Transverse colon (tissue), 4 donors: ENCODE results near the genes GJE1 and ADAT2.

- PRO-cap = no peak
- RAMPAGE, long total RNA, 4 experiments = no peak in any of the 4 experiments
These were observed 17.1 kb upstream of the TXLNB start for GRCh38 chr6:139308800-139309461.

DNA sequence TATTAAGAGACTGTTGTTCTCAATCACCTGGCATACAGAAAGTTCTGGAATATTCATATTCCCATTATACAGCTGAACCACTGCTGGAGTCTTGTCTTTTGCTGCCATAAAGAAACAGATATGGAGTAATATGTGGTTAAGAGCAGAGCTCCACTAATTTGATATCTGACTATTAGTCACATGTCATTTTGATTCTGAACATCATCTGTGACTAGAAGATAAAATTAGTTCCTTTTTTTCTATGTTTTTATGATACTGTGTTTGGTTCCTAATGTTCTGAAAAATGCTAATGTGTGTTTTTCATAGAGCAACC, 33.2 kb upstream of the TXLNB start:
- PRO-cap = no peak
- RAMPAGE, long total RNA, 4 experiments = no peak in any of the 4 experiments

GRCh38 chr6:139480107-139480787, 105.8 kb upstream of the CITED2 start:
- PRO-cap = no peak
- RAMPAGE, long total RNA, 4 experiments = no peak in any of the 4 experiments

DNA sequence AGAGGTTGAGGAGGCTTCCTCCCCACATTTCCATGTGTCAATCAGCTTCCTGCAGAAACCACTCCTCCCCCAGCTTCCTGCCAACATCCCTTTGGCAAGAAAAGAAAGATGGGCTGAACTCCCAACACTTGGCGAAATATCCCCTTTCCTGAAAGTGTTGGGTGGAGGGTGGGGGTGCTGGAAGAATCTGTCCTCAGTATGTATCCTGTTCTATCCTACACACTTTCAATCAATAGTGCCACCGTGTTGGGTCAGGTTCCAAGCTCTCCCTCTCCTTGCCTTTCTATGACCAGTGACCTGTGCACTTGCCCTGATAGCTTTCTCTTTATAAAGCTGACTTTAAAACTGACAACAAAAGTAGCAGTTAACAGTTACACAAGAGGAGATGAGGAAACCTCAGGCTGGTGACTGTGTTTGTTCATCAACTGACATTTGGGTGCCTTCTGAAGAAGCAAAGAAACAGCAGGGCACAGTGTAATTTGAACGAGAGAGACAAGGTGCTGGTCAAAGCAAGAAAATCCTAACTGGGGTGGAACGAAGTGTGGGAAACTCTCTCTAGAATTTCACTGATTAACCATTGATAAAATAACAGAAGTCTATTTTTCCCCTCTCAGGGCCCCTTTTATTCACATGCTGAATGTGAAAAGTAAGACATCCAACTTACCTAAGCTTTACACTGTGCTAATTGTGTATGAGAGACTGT, 252.2 kb upstream of the CITED2 start:
- PRO-cap = no peak
- RAMPAGE, long total RNA, 4 experiments = no peak in any of the 4 experiments

DNA sequence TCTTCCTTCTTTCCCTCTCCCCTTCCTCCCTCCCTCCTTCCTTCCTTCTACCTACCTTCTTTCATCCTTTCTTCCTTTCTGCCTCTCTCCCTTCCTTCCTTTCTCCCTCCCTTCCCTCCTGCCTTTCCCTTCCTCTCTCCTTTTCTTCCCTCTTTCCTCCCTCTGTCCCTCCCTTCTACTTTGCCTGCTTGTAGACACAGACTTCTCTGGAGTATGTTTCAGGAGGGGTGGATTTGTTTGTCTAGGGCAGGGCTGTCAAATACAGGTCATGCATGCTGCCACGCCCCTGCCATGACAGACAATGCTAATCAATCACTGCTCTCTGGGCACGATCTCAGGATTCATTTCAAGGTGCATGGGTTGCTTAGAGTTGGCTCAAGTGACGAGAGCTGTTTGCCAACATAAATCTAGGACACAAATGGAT, 281.6 kb upstream of the CITED2 start:
- PRO-cap = bidirectional peak, plus-strand start at position 345 of the sequence, minus-strand start at position 208 of the sequence
- RAMPAGE, long total RNA, 4 experiments = no peak in any of the 4 experiments

DNA sequence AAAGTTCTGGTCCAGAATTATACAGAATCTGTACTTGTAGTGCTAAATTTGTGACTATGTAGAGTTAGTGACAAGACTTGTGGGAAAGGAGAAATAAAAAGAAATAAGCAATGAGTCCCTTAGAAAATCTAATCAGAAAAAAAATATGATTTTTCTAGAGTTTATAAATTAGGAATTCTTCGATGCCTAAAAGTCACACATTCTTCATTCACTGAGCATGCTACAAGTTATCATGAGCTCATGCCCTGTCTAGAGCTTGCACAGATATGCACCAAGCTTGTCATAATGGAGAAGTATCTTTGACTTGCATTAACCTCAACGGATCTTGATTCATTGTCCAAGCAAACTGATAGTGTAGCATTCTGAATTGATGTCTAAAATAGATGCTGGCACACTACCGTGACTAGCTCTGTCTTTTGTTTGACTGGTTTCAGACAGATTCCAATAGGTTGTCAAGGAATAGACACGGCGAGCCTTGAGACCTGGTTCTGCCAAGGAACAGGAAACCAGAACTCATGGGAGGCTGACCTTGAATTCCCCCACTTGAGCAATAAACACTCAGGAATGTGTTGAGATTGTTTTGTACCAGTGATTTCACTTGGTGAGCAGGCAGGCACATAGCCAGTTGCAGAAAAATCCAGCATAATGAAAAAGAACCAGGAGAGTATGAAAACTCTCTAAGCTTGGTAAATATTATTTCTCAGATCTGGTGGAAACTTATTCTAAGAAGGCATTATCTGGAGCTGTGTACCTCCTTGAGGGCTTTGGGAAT, 1153.1 kb upstream of the GJE1 start:
- PRO-cap = no peak
- RAMPAGE, long total RNA, 4 experiments = no peak in any of the 4 experiments

DNA sequence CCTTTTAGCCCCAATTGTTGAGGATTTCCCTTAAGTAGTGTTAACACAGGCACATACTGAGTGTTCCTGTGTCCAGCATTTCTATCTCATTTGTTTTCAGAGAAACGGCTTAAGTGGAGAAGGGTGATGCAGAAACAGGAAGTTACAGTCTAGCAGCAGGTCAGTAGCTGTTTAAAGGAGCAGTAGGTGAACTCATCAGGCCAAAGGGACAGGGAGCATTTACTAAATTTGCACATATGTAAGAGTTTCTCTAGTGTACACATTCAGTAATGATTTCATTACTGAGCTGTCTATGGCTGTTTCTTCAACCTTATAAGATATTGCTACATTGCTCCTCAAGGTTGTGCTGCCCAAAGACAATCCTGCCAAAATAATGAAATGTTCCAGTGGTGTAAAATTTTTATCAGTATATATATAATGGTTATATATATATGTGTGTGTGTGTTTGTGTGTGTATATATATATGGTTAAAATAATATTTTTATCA, 644.1 kb upstream of the GJE1 start:
- PRO-cap = no peak
- RAMPAGE, long total RNA, 4 experiments = no peak in any of the 4 experiments

DNA sequence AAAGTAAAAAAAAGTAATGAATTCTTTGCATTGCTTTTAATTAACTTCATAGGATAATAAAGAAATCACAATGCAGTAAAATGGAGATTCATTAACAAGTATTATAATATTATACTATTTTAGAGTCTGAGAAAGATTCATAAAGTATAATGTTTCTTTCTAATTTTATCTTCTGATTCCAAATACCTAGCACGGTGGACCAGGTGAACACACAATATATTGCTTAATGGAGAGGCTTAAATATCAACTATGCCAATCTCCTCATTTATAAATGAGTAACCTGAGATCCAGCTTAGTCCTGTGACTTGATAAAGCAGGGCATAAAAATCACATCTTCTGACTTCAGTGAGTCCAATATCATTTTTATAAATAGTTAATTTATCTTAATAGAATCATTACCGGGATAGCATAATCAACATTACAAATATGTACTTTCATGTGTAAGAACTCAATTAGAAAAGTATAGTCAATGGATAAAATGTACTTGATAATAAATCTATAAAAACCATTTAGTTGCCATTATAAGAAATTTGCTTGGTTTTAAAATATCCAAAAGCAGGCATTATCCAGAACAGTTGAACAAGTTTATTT, 144.4 kb upstream of the GJE1 start:
- PRO-cap = no peak
- RAMPAGE, long total RNA, 4 experiments = no peak in any of the 4 experiments

DNA sequence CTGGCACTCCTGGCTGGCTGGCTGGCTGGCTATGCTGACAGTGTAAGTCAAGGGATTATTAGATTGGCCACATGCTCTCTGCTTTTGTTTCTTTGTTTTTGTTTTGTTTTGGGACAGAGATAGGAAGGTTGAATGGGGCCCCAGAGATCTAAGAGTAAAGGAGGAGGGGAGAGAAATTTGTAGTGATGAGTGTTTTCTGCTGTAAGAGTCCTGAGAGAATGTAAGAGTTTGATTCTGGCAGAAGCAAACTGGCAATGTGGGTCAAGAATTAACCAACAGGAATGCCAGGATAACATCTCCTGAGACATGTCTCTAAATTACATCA, at the start of gene GJE1:
Gene GJE1 (plus strand): TSS at position 73 of the 325 bp plus-strand sequence.
- PRO-cap = no peak
- RAMPAGE, long total RNA, 4 experiments = no peak in any of the 4 experiments

DNA sequence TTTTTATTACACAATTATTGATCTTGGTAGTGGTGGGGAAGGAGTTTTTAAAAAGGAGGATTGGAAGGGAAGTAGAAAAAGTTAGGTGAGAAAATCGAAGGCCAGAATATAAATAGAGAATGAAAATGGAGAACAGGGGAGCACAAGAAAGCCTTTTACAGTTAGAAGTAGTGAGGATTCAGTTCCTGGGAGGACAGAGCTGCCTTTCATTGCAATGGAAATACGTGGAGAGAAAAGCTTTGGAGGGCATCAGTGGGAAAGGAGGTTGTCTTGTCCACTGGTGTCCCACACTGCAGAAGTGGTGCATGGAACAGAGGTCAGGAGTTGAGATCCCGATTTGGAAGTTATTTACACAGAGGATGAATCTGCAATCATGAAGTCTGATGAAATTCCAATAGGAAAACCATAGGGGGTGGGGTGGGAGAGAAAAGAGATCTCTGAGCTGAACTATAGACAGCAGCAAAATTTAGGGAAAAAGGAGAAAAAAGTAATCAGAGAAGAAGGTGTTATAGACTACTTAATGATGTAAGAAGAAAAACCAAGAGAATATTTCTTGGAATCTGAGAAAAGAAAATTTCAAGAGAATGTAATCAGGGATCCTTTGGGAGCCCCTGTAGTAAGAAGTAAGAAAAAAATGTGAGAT, 33.6 kb downstream of the ADGRG6 start:
- PRO-cap = no peak
- RAMPAGE, long total RNA, 4 experiments = no peak in any of the 4 experiments

- PRO-cap = no peak
- RAMPAGE, long total RNA, 4 experiments = no peak in any of the 4 experiments
These were observed 75.4 kb downstream of the ADGRG6 start for GRCh38 chr6:142377077-142377716.

- PRO-cap = unidirectional peak, plus-strand start at chr6:142681354
- RAMPAGE, long total RNA, 4 experiments = no peak in any of the 4 experiments
These were observed 263.8 kb downstream of the HIVEP2 start for GRCh38 chr6:142681298-142681497.

DNA sequence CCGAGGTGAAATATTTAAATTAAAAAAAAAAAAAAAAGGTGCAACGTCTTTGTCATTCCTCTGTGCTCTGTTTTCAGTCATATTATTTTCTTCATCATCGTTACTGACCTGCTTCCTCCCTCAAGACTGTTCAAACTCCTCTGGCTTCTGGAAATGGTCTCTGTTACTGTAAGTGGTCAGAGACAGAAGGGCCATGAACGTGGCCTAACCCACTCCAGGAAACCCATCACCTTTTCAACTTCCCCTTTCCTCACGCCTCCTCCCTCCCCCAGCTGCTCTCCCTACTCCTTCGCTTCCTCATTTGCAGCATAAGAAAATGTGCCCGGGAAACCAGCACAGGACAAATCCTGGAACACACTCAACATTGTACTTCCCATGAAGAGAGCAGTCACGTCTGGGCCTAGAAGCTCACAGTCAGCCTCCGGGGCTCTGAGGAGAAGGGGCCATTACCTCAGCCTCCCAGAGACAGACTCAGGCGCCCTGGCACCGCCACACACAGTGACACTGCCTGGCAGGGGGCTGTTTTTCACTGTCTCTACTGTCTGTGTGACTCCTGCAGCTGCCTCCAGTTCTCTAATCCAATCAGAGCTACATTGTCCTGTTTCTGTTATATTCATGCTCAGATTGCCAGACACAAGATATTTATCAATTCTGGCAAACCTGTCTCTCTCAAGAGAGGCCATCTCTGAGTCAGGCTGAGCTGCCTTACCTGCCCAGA, 242.4 kb downstream of the HIVEP2 start:
- PRO-cap = bidirectional peak, plus-strand start at position 387 of the sequence, minus-strand start at position 149 of the sequence
- RAMPAGE, long total RNA, 4 experiments = no peak in any of the 4 experiments

DNA sequence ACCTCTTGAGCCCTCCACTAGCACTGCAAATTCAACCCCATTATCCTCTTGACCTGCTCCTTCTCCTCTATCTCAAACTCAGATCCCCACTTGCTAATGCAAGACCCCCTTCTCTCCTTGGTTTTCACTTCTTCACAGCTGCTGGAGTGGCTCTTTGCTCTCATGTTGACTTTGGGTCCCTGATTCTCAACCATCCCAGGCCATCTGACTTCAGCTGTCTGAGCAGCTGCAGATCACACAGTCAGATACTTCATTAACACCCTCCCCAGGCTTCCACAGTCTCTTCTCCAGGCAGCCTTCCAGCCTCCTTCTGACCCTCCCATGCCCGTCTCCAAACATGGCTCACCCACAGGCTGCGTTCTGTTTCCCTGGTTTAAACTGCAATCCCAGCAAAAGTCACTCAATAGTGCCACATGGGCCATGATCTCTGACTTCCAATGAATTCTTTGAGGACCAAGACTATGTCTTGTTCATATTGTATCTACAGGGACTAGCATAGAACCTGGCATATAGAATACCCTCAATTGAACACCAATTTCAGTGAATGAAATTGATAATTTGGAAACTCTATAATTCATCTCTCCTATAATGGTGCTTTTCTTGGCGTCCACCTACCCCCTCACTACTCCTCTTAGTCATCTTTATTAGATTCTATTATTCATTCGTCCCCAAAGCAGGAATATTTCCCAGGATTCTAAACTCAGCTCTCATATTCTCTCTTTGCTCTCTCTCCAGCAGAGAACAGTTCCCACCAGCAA, 65.3 kb downstream of the HIVEP2 start:
- PRO-cap = no peak
- RAMPAGE, long total RNA, 4 experiments = no peak in any of the 4 experiments

DNA sequence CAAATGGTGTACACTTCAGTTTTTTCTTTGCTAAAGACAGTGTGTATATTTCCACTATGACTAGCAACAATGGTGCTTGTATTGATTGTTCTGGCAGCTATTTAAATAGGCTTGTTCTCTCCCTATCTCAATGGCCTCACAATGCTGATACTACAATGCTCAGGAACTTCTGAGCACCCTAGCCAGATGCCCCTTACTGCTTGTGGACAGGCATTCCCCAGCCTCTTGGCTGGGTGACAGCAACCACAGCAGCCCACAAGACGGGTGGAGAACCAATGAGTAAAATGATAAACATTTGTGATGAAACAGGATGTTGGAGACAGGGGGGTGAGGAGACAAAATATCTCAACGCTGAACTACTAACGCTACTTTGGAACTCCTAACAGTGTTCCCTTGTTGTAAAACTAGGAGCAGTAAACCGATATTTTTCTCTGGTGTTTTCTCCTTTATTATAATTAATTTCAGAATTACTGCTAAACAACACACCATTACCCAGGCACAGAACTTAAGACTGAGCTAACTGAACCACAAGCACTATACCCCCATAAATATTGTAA, 42.3 kb downstream of the HIVEP2 start:
- PRO-cap = bidirectional peak, plus-strand start at position 316 of the sequence, minus-strand start at position 208 of the sequence
- RAMPAGE, long total RNA, 4 experiments = no peak in any of the 4 experiments

- PRO-cap = no peak
- RAMPAGE, long total RNA, 4 experiments = no peak in any of the 4 experiments
These were observed 9.0 kb downstream of the HIVEP2 start for GRCh38 chr6:142935710-142936738.

DNA sequence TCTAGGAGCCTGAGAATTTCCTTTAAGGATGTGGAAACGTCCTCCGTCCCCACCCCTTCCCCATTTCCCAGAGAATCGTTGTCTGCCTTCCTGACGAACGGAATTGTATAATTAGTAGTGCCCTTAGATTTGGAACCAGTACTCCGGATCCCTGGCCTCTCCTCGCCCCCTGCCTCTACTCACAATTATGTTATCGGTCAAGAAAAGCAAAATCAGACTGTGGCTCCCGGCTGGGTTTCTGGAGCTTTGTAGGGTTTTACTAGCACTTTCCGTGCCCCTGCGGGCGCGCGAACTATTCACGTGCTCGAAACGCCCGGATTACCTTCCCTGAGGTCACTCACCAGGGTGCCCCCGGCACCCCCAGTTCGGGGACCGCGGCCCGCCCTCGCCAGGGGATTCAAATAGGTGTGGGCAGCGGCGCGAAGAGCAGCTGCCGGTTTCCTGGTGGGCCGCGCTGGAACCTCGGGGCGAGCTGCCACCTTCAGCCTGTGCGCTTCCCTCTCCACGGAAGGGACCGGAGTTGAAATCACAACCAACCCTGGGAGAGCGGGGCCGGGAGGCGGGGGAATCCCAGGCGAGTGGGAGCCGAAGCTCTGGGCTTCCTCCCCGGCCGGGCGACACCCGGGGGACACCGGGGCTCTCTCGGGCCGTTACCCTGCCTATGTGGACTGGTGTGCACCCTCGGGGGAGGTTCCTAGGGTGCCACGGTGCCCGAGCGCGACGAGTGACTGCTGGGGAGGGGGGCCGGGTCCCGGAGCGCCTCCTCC, 1.9 kb upstream of the HIVEP2 start:
- PRO-cap = bidirectional peak, plus-strand start at position 400 of the sequence, minus-strand start at position 320 of the sequence; unidirectional peak, minus-strand start at position 670 of the sequence
- RAMPAGE, long total RNA, 4 experiments = no peak in any of the 4 experiments

DNA sequence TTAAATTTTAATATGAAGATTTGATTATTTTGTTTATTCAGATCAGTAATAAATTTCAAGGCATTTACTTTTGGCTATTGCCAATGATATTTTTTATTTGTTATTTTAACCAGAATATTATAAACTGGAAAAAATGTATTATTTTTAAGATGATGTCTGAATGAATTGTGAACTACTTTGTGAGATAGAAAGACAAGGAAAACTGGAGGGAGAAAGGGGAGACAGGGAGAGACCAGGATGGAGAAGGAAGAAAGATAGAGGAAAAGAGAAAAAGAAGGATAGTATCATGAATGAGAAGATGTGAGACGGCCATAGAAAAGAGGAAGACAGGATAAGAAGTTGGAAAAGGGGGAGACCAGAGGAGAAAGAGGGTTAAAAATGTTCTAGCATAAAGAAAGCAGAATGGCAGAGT, 120.8 kb downstream of the AIG1 start:
- PRO-cap = no peak
- RAMPAGE, long total RNA, 4 experiments = no peak in any of the 4 experiments

DNA sequence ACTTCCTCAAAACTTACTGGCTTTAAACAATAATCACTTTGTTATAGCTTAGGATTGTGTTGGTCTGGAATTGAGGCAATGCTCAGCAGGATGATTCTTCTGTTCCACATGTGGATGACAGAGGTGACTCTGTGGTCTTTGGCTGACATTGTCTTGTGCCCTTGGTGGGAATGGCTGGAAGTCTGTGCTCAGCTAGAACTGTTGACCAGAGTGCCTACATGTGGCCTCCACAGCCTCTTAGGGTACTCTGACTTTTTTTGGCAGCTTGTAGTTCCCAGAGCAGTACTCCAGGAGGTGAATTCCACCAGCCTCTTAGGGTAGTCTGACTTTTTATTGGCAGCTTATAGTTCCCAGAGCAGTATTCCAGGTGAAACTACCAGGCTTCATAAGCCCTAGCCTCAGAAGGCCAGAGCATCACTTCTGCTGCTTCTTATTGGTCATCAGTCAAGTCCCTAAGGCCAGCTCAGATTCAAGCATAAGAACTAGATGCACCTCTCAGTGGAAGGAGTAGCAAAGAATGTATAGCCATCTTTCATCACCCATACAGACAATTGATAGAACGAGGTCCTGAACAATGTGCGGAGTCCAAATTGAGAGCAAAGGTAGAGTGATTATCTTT, 143.6 kb downstream of the AIG1 start:
- PRO-cap = no peak
- RAMPAGE, long total RNA, 4 experiments = no peak in any of the 4 experiments

DNA sequence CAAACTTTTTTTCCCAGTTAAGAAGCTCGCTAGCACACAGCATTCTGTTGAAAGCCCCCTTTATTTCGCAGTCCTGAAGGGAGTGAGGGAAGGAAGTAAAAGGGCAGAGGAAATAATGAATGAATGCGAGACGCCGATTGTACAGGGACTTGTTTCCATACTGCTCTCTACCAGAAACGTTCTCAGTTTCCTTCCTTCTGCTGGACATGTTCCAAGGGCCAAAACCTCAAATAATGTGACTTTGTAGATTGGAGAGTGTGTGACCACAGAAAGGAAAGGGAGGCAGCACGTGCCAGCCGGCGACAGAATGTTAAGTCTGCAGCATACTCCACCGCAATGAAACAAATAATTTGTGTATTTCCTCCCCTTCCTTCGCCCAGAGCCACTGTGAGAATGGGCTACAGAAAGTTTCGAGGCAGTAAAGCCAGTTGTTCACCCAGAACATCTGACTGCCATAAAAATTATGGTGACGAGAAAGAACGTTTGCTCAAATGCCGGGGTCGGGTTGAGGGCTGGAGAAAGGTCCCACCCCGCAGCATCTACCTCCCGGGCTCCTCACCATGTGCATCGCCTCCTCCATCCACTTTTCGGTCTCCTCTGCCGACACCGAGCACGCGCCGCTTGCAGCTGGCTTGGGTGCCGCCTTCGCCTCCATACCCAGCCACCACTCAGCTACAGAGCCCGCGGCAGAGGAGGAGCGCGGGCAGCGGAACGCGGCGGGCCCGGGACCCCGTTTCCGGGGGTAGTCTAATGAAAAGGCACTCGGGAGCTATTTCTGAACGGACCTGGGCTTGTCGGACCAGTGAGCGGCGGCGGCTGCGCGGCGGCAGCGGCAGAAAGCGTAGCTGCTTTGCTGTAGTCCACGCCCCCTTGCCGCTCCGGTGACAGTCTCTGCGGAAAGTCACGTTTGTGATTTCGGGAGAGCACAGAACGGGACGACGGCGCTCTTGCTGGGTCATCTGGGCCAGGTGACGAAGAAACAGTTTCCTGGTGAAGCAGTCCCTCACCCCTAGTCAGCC, at the start of gene ADAT2:
Gene ADAT2 (minus strand): TSS at position 692 of the 1,019 bp plus-strand sequence.
- PRO-cap = bidirectional peak, plus-strand start at position 802 of the sequence, minus-strand start at position 668 of the sequence
- RAMPAGE, long total RNA, 4 experiments = start-site peak on the plus strand in 4 of 4 experiments, centred at positions 791 to 898 of the sequence, 17 to 546 reads per replicate; start-site peak on the minus strand in 4 of 4 experiments, centred at positions 672 to 680 of the sequence, 78 to 187 reads per replicate